A549 (cell line): ENCODE measurements around the genes CC2D2B and FRAT1.

DNA sequence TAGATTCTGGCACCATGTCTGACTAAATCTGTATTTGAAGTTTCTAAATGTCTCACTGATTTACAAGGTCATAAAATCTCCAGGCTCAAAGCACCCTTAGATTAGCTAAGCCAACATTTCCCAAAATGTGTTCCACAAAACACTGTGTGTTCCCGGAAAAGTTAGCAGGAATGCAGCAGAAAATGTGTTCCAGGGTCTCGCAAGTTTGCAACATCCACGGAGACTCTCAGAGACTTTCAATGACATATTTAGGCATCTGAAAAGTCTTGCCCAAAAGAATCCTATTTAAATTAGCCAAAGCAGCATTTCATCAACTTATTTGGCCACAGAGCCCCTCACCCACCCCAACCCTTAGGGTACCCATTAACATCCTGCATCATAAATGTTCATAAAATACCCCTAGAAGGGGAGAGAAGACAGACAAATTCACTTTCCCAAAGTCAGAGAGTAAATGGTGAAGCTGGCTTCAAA, 91.8 kb downstream of the SORBS1 start:
- PRO-cap: no peak
CAGE:
- cytosol, long polyA plus RNA: no peak
- long polyA plus RNA: no peak
- nucleus, long polyA plus RNA: no peak

GRCh38 chr10:95500501-95501394, 60.4 kb downstream of the SORBS1 start:
- PRO-cap: no peak
CAGE:
- cytosol, long polyA plus RNA: no peak
- long polyA plus RNA: no peak
- nucleus, long polyA plus RNA: no peak

- PRO-cap: no peak
CAGE:
- cytosol, long polyA plus RNA: no peak
- long polyA plus RNA: no peak
- nucleus, long polyA plus RNA: no peak
Measured at GRCh38 chr10:95513922-95514422, 47.2 kb downstream of the SORBS1 start.

DNA sequence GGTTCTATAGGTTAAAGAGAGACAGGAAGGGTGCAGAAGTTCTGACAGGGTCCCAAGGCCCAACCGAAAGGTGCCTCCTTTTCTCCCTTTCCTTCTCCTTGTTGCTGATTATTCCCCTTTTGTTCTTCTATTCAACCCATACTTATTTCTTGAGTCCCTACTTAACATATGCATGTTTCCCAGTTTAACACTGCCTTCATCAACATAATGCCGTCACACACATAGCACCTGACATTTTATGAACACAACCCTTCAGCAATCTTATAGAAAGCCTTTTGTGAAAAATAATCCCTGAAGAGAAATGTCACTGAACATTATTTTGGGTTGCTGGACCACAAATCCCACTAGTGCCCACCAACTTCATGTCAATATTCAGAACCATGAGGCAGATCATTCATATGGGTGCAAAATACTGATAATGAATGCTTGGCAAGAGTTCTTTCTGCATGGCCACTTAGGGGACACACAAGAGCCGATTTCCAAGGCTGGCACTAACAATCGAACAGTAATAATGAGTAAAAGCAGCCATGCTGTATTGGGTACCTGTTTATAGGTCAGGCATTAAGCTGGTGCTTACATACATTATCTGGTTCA, 38.9 kb downstream of the SORBS1 start:
- PRO-cap: no peak
CAGE:
- cytosol, long polyA plus RNA: no peak
- long polyA plus RNA: no peak
- nucleus, long polyA plus RNA: no peak

DNA sequence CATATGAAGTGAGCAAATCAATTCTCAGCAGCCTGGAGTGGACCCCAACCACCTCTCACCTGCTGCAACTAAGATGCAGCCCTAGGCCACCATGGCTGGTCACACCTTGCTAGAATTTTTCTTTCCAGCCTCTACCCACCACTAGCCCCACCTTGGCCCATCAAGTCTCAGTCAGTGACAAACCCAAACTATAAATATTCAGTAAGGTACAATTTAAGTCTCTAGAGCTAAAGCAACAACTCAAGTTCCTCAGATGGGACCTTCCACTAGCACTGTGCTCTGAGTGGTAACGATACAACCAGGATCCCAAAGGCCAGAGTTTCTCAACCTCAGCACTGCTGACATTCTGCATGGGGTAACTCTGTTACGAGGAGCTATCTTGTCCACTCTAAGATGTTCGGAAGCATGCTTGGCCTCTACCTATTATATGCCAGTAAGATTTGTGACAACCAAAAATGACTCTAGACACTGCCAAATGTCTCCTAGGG, 22.2 kb downstream of the SORBS1 start:
- PRO-cap: no peak
CAGE:
- cytosol, long polyA plus RNA: no peak
- long polyA plus RNA: no peak
- nucleus, long polyA plus RNA: no peak

GRCh38 chr10:95539602-95540170, 21.5 kb downstream of the SORBS1 start:
- PRO-cap: no peak
CAGE:
- cytosol, long polyA plus RNA: no peak
- long polyA plus RNA: no peak
- nucleus, long polyA plus RNA: no peak

- PRO-cap: no peak
CAGE:
- cytosol, long polyA plus RNA: no peak
- long polyA plus RNA: no peak
- nucleus, long polyA plus RNA: no peak
Measured at GRCh38 chr10:95874205-95875180, 33.3 kb upstream of the CC2D2B start.

DNA sequence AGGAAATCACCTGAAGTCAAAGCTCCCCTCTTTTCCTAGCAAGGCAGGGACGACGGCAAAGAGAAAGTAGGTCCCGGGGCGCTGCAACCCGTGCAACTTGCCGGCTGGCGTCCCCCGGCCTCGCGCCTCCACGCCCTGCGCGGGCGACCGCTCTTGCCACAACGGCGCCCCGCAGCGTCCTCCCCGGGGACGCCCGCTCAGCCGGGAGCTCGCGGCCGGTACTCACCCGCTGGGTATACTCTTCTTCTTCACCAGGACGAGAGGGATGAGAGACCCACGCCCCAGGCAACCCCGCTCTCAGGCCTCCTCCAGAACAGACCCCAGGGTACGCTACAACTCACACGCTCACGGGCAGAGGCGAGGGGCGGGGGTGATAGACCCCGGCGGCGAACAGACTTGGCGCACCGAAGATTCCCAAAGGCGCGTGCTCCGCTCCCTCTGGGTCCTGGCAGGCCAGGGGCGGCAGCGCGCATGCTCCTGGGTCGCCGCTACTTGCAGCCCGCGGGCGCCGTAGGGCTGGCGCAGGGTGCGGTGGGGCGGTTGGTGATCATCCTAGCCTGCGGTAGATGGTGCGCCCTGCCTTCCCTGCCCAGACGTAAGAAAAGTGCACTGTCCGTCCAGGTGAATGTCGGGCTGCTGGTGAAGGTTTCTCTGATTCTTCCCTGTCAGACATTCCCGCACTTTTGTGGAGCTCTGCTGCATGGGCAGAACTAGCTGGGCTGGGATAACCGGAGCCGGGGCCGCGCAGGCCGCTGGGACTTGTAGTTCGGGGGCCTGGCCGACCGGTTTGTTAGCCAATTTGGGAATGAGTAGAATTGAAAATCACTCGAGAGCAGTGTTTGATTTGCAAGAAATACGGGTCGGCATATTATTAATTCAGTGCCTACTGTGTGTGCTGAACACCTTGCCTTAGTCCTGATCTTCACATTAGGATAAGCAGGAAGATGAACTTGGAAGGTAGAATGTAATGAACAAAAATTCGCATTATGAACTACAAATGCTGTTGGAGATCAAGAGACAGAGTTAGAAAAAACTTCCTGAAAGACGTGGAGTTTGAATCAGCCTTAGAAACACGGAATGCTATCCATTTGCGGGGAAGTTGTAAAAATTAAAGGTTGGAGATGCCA, at the start of gene CC2D2B:
Gene CC2D2B (plus strand): TSS at position 539 of the 1,127 bp plus-strand sequence.
- PRO-cap: bidirectional peak, plus-strand start at position 491 of the sequence, minus-strand start at position 449 of the sequence
CAGE:
- cytosol, long polyA plus RNA: no peak
- long polyA plus RNA: start-site peak on the minus strand centred at position 380 of the sequence, 92 bp wide, 130 and 39 reads in 2 replicates
- nucleus, long polyA plus RNA: no peak

DNA sequence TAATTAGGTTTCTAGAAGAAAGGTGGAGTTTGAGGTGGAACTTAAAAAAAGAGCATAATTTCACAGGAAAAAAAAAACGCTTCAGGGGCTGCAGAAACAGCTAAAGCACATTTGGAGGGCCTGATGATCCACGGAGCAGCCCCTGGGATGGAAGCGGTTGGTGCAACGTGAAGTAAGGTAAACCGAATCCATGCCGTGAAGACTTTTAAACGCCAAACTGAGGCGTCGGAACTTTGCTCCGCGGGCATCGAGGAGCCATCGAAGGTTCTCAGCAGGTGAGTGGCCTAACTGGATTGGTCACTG, 471 bp upstream of the CCNJ start:
- PRO-cap: no peak
CAGE:
- cytosol, long polyA plus RNA: no peak
- long polyA plus RNA: no peak
- nucleus, long polyA plus RNA: no peak

GRCh38 chr10:96124043-96125092, 5.7 kb upstream of the ZNF518A start:
- PRO-cap: unidirectional peak, plus-strand start at chr10:96124691
CAGE:
- cytosol, long polyA plus RNA: no peak
- long polyA plus RNA: no peak
- nucleus, long polyA plus RNA: no peak

DNA sequence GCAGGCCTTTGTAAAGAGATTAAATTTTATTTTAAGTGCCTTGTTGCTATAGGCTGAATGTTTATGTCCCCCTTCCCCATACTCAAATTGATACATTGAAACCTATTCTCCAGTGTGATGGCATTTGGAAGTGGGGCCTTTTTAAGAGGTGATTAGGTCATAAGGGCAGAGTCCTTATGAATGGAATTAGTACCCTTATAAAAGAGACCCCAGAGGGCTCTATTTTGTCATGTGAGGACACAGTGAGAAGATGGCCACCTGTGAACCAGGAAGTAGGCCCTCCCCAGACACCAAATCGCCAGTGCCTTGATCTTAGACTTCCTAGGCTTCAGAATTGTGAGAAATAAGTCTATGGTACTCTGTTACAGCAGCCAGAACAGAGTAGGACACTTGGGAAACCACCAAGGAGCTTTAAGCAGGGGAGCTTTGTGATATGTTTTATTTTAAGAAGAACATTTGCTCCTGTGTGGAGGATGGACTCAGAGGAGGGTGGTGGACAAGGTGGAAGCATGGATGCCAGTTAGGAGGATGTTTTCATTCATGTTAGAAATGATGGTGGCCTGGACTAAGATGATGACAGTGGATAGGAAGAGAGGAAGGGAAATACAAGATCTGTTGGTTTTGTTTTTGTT, 9.3 kb downstream of the ZNF518A start:
- PRO-cap: no peak
CAGE:
- cytosol, long polyA plus RNA: no peak
- long polyA plus RNA: no peak
- nucleus, long polyA plus RNA: no peak

- PRO-cap: no peak
CAGE:
- cytosol, long polyA plus RNA: no peak
- long polyA plus RNA: no peak
- nucleus, long polyA plus RNA: no peak
Measured at GRCh38 chr10:96156854-96157855, 27.1 kb downstream of the ZNF518A start.

DNA sequence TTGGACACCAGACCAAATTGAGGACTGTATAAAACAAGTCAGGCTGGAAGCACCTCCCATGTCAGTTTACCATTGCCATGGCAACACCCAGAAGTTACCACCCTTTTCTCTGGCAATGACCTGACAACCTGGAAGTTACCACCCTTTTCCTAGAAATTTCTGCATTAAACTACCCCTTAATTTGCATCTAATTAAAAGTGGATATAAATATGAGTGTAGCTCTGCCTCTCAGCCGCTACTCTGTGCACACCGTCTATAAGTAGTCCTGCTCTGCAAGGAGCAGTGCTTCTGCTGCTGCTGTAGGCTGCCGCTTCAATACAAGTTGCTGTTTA, 7.9 kb upstream of the BLNK start:
- PRO-cap: no peak
CAGE:
- cytosol, long polyA plus RNA: no peak
- long polyA plus RNA: no peak
- nucleus, long polyA plus RNA: no peak

GRCh38 chr10:96514845-96515524, 1.3 kb upstream of the TLL2 start:
- PRO-cap: no peak
CAGE:
- cytosol, long polyA plus RNA: no peak
- long polyA plus RNA: no peak
- nucleus, long polyA plus RNA: no peak

- PRO-cap: no peak
CAGE:
- cytosol, long polyA plus RNA: no peak
- long polyA plus RNA: no peak
- nucleus, long polyA plus RNA: no peak
Measured at GRCh38 chr10:96577924-96578326, 8.9 kb downstream of the TM9SF3 start.

GRCh38 chr10:96585922-96586422, 840 bp downstream of the TM9SF3 start:
- PRO-cap: bidirectional peak, plus-strand start at chr10:96586655, minus-strand start at chr10:96586336
CAGE:
- cytosol, long polyA plus RNA: no peak
- long polyA plus RNA: no peak
- nucleus, long polyA plus RNA: no peak

- PRO-cap: no peak
CAGE:
- cytosol, long polyA plus RNA: no peak
- long polyA plus RNA: no peak
- nucleus, long polyA plus RNA: no peak
Measured at GRCh38 chr10:96676388-96676697, 44.0 kb downstream of the PIK3AP1 start.

- PRO-cap: no peak
CAGE:
- cytosol, long polyA plus RNA: no peak
- long polyA plus RNA: no peak
- nucleus, long polyA plus RNA: no peak
Measured at GRCh38 chr10:96832359-96832716, 240 bp downstream of the LCOR start.

GRCh38 chr10:97020666-97021437, 164.9 kb downstream of the SLIT1 start:
- PRO-cap: no peak
CAGE:
- cytosol, long polyA plus RNA: no peak
- long polyA plus RNA: no peak
- nucleus, long polyA plus RNA: no peak

- PRO-cap: unidirectional peak, minus-strand start at chr10:97318922; bidirectional peak, plus-strand start at chr10:97319299, minus-strand start at chr10:97318961; unidirectional peak, plus-strand start at chr10:97319545
CAGE:
- cytosol, long polyA plus RNA: no peak
- long polyA plus RNA: no peak
- nucleus, long polyA plus RNA: no peak
Measured at GRCh38 chr10:97318847-97319631, at the start of gene FRAT1. Gene FRAT1, plus strand, starts transcription at chr10:97319271.